GM23248 (cell line): ENCODE results near the genes TANGO2 and SDF2L1.

GRCh38 chr22:20020674-20021220, at the start of gene TANGO2:
Gene TANGO2 (plus strand): TSS chr22:20021110.
- RAMPAGE, long total RNA = no peak

DNA sequence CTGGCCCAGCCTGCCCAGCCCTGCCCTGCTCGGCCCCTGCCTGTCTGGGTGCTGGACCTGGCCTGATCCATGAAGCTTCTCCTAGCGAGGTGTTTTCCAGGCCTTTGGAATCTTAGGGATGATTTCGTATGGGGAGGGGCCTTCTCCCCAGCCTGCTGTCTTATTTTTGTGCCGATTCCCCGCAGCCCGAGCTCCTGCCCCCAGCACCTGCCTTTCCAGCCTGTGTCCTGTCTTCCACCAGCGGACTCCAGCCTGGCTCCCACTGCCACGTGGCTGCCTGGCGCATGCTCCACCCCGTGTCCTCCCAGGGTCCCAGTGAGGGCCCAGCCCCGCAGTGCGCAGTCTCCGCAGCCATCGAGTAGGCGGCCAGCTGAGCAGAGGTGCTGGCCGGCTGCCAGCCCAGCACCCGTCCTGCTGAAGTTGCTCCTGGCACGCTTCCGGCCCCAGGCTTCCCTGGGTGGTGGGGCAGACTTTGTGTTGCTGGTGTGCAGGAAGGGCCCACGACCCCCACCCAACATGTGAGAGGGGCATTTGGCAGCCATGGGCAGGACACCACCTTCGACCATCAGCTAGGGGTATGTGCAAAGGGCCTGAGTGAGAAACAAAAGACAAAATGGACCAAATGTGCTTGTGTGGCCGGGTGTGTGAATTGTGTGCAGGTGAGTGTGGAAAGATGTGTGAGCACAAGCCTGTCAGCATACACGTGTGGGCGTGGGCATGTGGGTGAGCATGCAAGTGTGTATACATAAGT, 56.1 kb downstream of the RTN4R start:
- RAMPAGE, long total RNA = no peak

- RAMPAGE, long total RNA = no peak
Observed at GRCh38 chr22:20241603-20242128, 26.5 kb downstream of the RTN4R start.

DNA sequence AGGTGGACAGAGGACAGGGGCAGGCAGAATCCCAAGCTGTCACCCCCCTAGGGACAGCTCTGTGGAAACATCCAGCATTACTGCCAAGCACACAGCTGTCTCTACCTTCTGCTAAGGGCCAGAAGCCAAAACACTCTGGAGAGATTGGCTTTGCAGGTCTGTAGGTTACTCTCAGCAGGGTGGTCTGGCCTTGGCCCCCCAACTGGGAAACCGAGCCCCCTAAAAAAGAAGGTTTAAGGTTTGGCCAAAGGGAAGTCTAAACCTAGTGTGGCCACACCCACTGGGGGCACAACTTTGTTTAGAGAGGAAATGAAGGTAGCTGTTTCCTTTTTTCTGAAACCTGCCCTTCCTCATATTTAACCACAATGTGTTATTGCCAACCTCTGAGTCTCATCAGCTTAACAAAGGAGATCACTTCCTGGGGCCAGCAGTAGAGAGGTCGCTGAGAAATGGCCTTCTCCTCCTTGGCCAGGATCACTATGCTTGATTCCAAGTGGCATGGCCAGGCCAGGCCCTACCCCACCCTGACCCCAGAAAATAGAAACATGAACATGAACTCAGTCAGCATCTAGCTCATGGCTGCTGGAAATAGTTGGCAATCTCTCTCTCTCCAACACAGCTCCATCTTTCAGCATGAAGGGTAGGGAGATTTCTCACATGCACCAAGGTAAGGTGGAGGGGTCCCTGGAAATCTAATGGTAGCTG, 25.9 kb upstream of the SCARF2 start:
- RAMPAGE, long total RNA = no peak

- RAMPAGE, long total RNA = no peak
Observed at GRCh38 chr22:20488751-20489878, 6.5 kb downstream of the KLHL22 start.

DNA sequence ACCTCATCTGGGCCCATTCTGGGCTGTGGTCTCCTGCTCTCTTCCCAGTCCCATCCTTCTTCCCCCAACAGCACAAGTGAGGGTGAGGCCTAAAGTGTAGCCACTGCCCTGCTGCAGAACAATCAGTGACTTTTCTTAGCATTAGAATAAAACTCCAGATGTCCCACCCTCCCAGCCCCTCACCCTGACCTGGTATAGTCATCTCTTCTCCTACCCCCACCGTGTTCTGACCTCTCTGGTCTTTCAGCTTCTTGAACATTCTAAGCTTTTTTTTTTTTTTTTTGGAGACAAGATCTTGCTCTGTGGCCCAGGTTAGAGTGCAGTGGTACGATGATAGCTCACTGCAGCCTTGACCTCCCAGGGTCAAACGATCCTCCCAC, 4.3 kb downstream of the MED15 start:
- RAMPAGE, long total RNA = no peak

GRCh38 chr22:20568813-20569660, 61.6 kb downstream of the MED15 start:
- RAMPAGE, long total RNA = no peak

DNA sequence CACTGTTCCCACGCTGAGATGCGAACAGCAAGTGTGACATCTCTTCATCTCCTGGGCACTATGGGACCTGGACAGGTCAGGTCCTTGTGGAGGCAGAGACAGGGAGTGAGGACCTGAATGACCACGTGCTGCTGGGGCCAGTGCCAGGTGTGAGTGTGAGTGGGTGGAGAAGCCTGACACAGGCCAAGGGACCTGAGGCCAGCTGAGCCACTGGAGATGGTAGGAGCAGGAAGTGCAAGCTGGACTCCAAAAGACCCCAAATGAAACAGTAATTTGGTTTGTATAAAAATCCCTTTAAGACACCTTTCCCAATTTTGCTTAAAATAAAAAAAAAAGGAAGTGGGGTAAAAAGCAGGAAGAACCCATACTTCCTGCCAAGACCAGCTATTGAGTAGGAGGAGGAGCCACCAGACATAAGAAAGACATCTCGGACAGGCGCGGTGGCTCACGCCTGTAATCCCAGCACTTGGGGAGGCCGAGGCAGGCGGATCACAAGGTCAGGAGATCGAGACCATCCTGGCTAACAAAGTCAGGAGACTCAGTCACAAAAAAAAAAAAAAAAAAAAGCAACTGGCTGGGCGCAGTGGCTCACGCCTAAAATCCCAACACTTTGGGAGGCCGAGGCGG, 35.3 kb upstream of the SERPIND1 start:
- RAMPAGE, long total RNA = no peak

- RAMPAGE, long total RNA = no peak
Observed at GRCh38 chr22:20810611-20811156, 36.8 kb downstream of the SERPIND1 start.

- RAMPAGE, long total RNA = no peak
Observed at GRCh38 chr22:20819656-20819990, 39.0 kb downstream of the PI4KA start.

- RAMPAGE, long total RNA = no peak
Observed at GRCh38 chr22:20949462-20950386, 17.3 kb upstream of the AIFM3 start.

DNA sequence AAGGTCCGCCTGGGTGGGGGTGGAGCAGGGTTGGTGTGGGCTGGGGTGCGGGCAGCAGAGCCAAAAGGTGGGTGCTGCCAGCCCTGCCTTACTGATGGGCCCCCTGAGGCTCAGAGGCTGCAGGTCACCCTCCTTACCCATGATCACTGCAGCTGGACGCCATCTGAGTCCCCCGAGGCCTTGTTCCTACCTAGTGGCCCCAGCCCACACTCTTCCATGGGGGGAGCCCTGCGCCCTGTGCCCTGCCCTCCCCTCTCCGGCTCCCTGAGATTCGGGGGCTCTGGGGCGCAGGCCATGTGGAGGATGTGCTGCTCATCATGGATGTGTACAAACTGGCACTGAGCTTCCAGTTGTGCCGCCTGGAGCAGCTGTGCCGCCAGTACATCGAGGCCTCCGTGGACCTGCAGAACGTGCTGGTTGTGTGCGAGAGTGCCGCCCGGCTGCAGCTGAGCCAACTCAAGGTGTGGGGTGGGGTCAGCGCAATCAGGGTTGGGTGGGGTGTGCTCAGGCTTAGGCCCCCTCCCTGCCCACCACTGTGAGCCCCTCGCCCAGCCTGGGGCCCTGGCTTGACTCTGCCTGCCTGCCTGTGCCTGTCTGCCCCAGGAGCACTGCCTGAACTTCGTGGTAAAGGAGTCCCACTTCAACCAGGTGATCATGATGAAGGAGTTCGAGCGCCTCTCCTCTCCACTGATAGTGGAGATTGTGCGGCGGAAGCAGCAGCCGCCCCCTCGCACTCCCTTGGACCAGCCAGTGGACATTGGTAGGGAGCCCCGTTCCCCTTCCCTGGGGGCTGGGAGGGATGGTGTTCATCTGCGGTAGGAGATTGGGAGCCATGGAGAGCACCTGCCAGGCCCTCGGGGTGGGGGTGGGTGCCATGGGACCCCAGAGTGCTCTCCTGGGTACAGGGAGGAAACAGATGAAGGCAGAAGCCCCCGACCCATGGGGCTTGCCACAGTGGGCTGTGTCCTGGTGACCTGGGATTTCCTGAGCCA, 7.4 kb downstream of the THAP7 start:
- RAMPAGE, long total RNA = no peak

- RAMPAGE, long total RNA = no peak
Observed at GRCh38 chr22:21001071-21001960, 602 bp downstream of the THAP7 start.

DNA sequence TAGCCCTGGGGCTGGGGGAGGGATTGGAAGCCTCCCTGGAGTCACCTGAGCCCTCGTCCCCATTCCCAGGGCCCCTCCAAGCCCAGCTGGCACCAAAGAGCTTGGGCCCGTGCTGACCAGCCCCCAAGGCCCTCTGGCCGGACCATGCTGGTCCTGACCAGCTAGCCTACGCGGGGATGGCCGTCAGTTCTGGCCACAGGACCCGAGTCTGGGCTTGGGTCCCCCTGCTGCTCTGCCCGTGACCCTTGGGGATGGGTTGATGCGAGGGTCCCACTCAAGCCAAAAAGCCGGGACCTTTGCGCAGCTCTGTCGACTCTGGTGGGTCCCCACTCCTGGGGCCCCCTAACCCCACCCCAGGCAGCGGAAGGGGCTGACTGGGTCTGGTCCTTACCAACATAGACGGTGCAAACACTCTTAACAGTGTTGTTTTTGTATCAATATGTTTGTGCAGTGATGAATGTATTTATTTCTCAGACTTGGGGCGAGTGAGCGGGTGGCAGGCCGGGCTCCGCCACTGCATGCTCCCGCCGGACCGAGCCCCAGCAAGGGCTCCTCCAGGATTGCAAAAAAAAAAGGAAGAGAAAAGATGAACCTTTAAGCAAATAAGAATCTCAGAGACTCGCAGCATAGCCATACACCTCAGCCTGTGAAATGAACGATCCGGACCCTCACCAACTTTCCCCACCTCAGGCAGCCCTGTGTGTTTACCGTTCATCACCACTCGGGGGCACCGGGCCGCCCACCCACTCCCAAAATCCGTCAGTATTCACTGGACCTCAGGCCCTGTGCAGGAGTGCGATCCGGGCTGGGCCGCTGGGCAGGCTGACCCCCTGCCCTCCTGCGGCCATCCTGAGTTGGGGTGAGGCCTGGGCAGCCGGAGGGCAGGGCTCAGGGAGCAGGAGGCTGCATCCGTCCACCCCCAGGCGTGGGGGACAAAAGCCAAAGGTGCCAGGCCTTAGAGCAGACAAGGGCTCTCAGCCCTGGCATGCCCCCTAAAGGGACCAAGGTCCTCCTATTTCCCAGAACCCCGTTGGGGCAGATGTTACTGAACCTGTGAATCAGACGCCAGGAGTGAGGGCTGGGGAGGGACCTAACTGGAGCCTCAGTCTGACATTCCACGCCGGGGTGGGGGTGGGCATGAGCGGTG, 17.1 kb upstream of the TMEM191C start:
- RAMPAGE, long total RNA = no peak

DNA sequence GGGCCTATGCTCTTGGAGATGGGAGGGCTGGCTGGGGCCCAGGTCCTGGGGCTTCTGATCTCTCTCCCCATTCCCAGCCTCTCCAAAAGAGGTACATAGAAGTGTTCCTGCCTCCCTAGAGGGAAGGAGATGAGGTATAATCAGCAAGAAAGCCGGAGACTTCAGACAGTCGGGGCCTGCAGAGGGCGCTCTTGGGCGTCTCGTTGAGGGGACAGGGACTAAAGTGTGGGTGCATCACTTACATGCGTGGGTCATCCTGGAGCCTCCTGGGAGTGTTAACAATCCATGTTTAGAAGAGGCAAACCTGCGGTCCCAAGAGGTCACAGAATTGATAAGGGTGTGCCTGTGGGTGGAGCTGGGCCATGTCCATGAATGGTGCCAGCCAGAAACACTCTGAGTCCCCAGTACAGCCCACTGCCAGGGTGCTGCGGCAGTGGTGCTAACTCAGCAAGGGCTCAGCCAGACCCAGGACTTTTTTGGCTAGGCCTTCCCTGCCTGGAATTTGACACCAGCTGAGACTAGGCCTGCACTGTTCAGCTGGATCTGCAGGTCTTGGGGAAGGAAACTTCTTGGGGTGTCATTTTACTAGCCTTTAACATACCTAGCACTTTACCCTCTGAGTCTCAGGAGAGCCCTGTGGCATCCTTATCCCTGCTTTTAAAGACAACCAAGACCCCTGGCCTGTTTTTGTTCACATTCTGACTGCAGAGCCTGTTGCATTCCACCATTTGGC, 5.6 kb downstream of the YDJC start:
- RAMPAGE, long total RNA = no peak

DNA sequence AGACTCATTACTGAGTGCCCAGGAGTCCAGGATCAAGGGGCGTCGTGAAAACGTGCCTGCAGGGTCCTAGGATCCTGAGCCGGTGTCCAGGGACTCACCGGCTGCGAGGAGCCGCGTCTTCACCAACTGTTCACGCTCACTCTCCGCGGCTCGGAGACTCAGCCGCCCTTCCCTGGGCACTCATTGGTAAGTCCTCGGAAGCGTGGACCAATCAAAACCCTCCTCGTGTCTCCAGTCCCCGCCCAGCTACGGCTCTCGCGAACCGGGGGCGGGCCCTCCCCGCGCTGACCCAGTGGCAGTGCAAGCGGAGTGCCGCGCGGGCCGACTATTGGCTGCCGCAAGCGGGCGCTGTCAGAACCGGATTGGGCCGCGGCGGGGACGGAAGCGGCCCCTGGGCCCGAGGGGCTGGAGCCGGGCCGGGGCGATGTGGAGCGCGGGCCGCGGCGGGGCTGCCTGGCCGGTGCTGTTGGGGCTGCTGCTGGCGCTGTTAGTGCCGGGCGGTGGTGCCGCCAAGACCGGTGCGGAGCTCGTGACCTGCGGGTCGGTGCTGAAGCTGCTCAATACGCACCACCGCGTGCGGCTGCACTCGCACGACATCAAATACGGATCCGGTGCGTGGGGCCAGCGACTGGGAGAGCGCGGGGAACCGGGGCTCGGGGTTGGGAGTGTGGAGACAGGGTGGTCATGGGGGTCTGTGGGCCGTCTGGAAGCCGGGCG, at the start of gene SDF2L1:
Gene SDF2L1, plus strand, starts transcription at position 390 of the 717 bp plus-strand sequence.
- RAMPAGE, long total RNA = no peak

DNA sequence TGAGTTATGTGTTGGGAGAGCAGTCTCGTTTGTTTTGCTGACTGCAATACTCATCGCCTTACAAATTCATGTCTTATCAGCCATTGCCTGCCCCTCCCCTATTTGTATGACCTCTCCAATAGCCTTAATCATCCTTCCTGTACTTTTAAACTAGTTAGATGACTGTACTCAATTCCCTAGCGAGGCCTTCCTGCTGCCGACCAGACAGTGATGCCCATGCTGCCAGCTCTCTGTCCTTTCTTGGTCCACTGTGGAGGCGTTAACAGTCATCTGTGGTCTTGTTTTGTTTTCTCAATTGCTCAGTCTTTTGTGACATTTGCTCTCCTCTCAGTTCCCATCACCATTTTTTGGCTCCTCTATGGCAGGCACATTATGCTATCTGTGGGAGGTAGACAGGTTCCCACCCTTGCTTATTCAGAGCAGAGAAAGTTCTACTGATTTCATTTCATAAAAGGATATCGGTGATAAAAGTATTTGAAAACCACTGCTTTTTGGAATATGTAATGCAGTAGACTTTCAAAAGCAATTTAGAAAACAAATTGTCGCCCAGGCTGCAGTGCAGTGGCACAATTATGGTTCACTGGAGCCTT, 20.4 kb upstream of the YPEL1 start:
- RAMPAGE, long total RNA = no peak

- RAMPAGE, long total RNA = no peak
Observed at GRCh38 chr22:21817026-21817820, 50.2 kb downstream of the MAPK1 start.

GRCh38 chr22:21836205-21836643, 31.2 kb downstream of the MAPK1 start:
- RAMPAGE, long total RNA = no peak

DNA sequence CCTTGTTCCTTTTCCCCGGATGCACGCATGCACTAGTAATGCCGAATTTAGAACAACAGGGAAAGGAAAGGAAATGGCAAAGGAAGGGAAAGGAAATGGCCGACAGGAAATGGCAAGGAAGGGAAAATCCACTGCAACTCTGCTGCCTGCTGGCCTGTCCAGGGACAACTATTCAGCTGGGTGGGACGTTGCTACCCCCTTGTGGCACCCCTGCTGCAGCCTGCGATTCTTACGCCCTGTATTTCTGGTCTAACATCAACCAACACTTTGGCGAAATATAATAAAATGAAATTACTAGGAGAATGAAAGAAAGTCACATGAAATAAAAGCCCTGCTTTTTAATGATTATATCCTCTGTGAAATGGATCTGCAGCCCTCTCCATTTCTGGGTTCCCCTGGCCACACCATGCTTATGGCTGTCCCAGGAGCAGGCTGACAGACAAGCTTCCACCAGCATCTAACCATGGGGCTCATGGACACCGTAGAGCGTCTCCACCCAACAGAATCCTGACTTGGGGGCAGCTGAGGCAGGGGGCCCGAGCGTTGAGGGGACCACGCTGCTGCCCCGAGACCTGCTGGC, 14.0 kb downstream of the PPM1F start:
- RAMPAGE, long total RNA = no peak